GM23248 (cell line): ENCODE measurements around the genes AKIP1 and DENND5A.

GRCh38 chr11:8738365-8738942, 55.9 kb downstream of the RPL27A start:
- RAMPAGE, long total RNA, result no peak

DNA sequence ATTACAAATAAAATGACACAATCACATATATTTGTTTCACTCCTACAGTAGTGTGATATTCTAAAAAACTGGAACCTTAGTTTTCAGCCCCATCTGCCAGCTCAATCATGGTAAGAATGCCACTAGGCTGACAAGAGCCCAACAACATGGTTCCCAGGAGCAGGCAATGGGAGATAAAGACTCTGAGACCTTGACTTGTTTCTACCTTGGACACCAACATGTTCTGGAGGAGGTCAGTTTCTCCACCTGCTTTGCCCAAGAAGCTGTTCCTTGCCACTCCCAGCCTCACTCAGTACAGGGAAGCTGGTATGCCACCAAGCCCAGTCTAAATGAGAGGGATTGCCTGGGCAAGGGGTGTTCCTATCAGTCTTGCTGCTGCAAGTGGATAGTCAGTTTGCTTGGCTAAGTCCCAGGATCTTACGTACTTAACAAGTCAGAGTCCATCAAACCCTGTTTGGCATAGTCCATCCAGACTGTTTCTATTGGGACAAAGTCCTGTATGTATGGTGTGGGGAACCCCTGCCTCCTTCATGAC, 61.4 kb downstream of the DENND2B start:
- RAMPAGE, long total RNA, result no peak

DNA sequence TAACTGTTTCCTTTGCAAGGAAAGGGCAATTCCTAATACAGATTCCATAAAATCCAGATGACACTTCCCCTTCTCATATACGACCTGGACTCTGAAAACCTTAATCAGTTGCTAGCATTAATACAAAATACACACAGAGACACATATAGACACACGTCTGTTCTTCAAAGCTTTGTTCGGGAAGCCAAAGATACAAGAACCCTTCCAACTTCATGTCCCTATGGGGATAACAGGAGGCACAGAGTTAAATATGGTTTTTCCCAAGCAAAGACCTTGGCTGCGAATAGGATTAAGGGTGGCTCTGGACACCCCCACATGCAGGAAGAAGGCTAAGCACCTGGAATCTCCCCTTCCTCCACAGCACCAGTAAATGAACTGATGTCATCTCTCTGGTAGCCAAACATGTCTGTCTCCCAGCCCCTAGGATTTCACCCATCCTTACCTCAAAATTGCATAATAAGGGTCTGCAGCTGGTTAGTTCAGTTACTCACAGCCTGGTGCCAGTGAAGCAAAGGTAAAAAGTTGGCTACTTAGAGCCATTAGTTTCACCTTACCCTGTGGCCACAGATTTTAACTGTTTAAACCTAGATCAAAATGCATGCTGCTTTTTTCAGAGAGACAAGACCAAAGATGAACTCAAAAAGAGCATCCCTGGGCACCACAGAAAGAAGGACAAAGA, 23.1 kb upstream of the DENND2B start:
- RAMPAGE, long total RNA, result no peak

DNA sequence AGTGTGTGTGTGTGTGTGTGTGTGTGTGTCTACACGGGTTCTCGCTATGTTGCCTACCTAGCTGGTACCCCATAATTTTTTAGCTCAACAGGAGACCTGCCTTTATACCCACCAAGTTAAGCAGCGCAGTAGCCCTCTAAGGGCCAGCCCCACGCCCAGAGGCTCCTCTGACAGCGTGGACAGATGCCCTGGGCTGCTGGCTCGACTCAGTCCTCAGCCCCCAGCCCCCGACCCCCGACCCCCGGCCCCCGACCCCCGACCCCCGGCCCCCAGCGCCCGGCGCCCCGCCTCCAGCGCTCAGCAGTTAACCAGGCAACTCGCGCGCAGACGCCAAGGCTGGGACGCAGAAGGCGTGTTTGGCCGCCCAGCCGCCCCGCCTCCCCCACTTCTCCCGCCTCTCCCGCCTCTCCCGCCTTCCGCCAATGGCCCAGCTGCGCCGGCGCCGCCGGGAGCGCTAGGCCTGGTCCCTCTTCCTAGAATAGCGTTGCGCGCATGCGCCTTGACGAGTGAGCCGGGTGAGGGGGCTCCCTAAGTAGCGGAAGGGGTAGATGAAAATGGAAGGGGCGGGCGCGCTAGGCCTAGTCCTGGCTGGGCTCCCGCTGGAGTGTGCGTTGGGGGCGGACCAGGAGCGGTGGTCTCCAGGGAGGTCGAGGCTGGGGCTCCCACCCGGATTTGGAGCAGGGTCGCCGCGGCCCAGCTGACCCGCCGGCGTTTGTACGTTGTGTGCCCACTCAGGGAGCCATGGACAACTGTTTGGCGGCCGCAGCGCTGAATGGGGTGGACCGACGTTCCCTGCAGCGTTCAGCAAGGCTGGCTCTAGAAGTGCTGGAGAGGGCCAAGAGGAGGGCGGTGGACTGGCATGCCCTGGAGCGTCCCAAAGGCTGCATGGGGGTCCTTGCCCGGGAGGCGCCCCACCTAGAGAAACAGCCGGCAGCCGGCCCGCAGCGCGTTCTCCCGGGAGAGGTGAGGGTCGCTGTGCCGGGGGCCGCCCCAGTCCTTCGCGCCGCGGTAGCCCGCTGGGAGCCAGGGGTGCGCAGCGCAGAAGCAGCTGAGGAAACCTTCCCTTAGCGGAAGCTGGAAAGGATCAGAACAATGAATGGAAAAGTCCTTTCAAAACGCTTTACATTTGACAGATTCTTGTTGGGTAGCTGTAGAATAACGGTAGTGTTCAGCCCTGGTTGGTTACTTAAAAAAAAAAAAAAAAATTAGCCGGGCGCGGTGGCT, at the start of gene AKIP1:
Gene AKIP1 (plus strand): TSS at position 481 of the 1,224 bp plus-strand sequence.
- RAMPAGE, long total RNA, result start-site peak on the plus strand centred at position 585 of the sequence, 209 bp wide, 215 and 246 reads in 2 replicates

- RAMPAGE, long total RNA, result no peak
These were observed 29.1 kb downstream of the SCUBE2 start for GRCh38 chr11:9062341-9062591.

- RAMPAGE, long total RNA, result no peak
These were observed at the start of gene DENND5A for GRCh38 chr11:9265241-9265602. TSS of gene DENND5A (minus strand) at chr11:9265350.

- RAMPAGE, long total RNA, result no peak
These were observed 812 bp downstream of the TMEM41B start for GRCh38 chr11:9313593-9313969.

DNA sequence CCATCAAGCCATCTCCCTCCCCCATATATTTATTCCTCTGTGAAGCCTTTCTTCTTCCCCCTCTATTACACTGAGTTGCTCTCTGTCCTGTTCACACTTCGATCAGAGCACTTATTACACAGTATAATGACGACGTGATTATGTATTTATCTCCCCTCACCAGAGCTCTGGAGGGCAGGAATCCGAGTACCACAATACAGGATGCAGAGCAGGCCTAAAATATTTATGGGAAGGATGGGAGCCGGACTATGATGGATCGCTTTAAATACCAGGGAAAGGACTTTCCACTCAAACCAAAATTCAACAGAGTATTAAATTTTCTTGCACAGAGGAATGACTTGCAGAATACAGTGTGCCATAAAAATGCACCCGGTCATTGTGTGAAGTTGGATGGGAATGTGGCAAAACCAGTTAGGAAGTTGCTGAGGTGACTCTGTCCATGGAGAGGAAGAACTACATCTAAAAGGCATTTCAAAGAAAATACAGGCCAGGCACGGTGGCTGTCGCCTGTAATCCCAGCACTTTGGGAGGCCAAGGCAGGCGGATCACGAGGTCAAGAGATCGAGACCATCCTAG, 21.3 kb upstream of the IPO7 start:
- RAMPAGE, long total RNA, result no peak

- RAMPAGE, long total RNA, result no peak
These were observed 918 bp upstream of the ZNF143 start for GRCh38 chr11:9459713-9460474.

GRCh38 chr11:9535288-9535448, 38.3 kb upstream of the WEE1 start:
- RAMPAGE, long total RNA, result no peak

- RAMPAGE, long total RNA, result no peak
These were observed 2.7 kb upstream of the WEE1 start for GRCh38 chr11:9570829-9571016.

- RAMPAGE, long total RNA, result no peak
These were observed 39.5 kb downstream of the SWAP70 start for GRCh38 chr11:9703168-9703903.

- RAMPAGE, long total RNA, result no peak
These were observed 258.9 kb downstream of the SWAP70 start for GRCh38 chr11:9922792-9923208.

DNA sequence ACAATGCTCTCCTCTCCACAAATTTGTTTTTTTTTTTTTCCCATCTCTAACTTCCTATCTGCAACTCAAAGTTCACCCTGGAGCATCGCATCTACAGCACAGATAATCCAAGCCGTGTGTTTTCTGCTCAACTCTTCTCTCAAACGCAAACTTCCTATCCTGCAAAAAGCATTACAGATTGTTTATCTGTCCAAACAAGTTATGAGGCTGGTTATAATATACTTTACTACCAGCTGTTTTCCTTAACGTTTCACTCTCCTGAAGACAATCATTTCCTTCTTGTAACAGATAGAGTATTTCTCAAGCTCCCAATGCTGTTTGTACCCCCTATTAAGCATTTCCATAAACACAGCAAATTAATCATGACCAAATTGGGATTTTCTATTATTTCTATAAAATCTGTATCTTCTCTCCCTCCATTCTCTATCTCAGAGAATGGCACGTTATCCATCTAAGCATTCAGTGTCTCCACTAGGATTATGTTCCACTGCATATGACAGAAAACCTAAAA, 84.7 kb downstream of the SBF2 start:
- RAMPAGE, long total RNA, result no peak

- RAMPAGE, long total RNA, result no peak
These were observed 63.3 kb downstream of the SBF2 start for GRCh38 chr11:10230544-10231379.

- RAMPAGE, long total RNA, result no peak
These were observed 564 bp upstream of the SBF2 start for GRCh38 chr11:10294421-10295145.

- RAMPAGE, long total RNA, result no peak
These were observed 1.7 kb upstream of the ADM start for GRCh38 chr11:10303105-10303668.

- RAMPAGE, long total RNA, result no peak
These were observed 41.1 kb downstream of the RNF141 start for GRCh38 chr11:10499750-10500416.

DNA sequence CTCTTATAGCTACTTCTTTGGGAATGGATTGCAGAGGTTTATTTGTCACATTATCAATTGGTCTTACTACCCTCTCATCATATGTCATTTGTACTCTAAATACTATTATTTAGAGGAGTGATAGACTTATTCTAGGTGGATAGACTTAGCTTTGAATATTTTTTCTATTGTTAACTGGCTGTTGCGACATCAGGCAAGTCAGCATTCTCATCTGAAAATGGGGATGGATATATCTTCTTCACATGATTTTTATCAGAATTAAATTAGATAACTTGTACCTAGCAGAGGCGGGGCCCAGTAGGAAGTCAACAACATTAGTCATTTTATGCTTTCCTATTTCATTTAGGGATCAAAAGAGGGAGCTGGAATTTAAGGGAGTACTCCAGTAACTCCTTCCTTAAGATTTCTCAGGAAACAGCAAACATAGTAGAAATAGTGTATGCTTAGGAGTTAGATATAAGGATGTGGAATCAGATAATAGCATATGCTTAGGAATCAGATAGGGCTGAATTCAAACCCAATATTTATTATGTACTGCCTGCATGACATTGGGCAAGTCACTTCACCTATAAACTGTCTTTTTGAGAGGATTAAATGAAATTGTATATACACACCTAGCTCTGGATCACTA, 1.8 kb downstream of the LYVE1 start:
- RAMPAGE, long total RNA, result no peak

- RAMPAGE, long total RNA, result no peak
These were observed 54.9 kb upstream of the LYVE1 start for GRCh38 chr11:10623115-10624014.